ENCODE measurements around a stretch of chr2.

DNA sequence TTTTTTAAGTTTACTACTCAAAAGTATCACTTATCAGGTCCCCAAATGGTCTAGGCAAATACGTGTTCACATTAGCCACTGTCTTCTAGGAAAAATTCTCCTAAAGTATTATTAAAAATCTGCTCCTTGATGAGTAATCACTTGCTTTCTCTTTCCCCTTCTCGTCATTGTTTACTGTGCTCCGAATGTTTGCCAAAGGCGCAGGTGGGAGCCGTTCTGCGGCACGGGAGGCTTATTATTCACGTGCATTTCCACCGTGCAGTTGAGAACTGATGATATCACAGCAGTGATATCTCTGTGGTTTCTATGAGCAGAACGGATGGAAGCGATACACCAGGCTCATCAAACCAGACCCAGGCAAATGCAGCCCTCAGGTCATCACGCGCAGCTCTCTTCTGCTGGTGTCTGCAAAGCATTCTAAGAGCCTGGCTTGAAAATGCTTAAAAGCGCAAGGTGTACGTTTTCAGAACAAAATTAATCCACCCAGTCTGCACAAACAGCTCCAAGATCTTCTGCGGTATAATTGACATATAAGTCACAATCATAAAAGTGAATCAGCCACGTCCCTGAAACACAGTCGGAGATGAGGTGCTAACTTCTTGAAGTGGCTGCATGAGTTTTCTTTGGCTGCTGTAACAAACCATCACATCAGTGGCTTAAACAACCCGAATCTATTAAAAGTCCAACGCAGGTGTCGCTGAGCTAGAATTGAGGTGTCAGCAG, 32.8 kb downstream of the ARL4C start:
- PRO-cap, 2 experiments, result no peak in any of the 2 experiments
- RAMPAGE, long total RNA, 5 experiments, result no peak in any of the 5 experiments

DNA sequence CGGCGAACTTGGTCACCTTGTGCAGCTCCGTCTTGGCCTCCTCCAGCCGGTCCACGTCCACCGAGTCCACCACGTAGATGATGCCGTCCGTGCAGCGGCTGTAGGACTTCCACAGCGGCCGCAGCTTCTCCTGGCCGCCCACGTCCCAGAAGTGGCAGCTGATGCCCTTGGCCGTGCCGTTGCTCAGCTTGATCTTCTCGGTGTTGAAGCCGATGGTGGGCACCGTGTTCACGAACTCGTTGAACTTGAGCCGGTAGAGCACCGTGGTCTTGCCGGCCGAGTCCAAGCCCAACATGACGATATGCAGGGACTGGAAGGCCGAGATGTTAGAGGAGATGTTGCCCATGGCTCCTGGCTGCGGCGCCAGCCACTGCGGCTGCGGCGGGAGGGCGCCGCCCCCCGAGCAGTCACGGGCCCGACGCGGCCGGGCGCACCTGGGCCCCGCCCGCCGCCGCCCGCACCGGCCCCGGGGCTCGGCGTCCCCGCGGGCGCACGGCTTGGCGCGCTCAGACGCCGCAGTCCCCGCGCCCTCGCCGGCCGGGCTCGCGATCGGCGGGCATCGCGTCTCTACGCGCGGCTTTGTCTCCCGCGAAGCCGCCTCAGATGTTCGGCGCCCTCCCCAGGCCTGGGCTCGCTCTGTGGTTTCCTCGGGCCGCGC, 511 bp downstream of the ARL4C start:
- PRO-cap, 2 experiments, result peak in 1 of 2 experiments; most common plus-strand start position 509 of the sequence (in 1); most common minus-strand start position 380 of the sequence (in 1)
- RAMPAGE, long total RNA, 5 experiments, result start-site peak on the minus strand in 2 of 5 experiments, centred at positions 284 to 325 of the sequence, 8 to 16 reads per replicate

DNA sequence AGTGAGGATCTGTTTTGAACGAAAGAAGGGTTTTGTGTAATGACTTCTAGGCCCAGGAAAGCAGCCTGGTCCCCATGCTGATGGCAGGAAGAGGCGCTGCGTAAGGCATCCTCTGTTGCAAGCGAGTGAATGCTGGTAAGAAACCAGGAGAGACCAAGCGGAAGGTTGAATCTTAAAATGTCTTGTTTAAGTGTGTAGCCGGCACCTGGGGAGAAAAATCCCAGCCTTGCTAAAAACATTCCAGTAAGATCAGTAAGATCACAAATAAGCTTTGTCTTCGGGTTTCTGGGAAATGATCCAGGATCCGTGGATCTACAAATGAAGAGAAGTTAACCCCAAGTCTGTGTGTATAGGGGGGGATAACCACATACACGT, 135.6 kb upstream of the ARL4C start:
- PRO-cap, 2 experiments, result no peak in any of the 2 experiments
- RAMPAGE, long total RNA, 5 experiments, result no peak in any of the 5 experiments

GRCh38 chr2:234772786-234773161, 179.0 kb upstream of the SH3BP4 start:
- PRO-cap, 2 experiments, result no peak in any of the 2 experiments
- RAMPAGE, long total RNA, 5 experiments, result no peak in any of the 5 experiments

GRCh38 chr2:234880656-234881184, 71.1 kb upstream of the SH3BP4 start:
- PRO-cap, 2 experiments, result no peak in any of the 2 experiments
- RAMPAGE, long total RNA, 5 experiments, result no peak in any of the 5 experiments

DNA sequence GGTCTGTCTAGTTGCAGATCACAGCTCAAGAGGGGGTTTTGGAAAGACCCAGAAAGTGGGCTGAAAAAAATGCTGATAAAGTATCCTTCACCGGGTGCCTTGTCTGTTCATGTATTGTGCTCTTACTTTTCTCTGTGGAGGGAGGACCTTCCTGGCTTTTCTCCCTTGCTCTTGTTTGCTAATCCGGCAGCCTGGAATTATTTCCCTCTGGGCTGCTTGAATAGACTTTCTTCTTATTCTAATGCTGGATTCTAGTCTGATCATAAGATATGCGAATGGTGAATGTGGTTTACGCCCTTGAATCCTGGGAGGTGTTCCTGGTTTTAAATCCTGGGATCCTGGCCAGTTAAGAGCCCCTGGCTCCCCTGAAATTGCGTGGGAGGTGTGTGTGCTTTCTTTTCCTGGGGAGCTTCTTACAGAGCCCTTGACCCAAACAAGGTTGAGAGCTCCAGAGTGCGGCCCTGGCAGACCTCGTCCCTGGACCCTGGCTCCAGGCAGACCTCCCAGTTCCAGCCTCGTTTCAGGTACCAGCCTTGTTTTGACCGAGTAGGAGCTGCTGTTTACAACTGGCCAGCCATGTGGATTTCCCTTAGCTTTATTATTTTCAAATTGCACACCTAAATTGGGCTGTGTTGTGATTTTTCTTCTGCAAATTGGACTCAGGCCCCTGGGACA, 2.7 kb downstream of the SH3BP4 start:
- PRO-cap, 2 experiments, result peak in 1 of 2 experiments; most common plus-strand start position 464 of the sequence (in 1); most common minus-strand start position 299 of the sequence (in 1)
- RAMPAGE, long total RNA, 5 experiments, result no peak in any of the 5 experiments

- PRO-cap, 2 experiments, result no peak in any of the 2 experiments
- RAMPAGE, long total RNA, 5 experiments, result no peak in any of the 5 experiments
Observed at GRCh38 chr2:234994125-234995112, 42.6 kb downstream of the SH3BP4 start.

DNA sequence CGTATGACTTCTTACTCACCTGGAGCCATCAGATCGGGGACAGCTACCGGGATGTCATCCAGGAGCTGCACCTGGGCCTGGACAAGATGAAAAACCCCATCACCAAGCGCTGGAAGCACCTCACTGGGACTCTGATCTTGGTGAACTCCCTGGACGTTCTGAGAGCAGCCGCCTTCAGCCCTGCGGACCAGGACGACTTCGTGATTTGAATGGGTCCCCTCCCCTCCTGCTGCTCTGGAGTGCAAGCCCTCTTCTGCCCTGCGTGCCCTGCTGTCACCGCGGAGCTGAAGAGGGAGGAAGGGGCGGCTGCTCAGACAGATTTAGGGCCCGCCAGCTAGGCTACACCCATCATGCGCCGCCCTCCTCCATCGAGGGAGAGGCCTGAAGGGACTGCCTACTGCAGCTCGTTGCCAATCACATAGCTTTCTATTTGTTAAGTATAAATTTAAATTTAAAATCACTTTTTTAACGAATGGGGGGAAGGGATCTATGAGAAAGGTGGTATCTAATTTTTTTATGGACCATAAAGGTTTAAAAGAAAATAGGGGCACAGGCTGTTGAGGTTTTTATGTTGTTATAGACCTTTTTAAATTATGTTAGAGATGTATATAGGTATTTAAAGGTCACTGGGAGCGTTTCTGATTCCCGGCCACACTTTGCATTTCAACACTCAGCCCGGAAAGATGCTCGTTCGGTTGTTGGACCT, 101.9 kb downstream of the SH3BP4 start:
- PRO-cap, 2 experiments, result no peak in any of the 2 experiments
- RAMPAGE, long total RNA, 5 experiments, result no peak in any of the 5 experiments

DNA sequence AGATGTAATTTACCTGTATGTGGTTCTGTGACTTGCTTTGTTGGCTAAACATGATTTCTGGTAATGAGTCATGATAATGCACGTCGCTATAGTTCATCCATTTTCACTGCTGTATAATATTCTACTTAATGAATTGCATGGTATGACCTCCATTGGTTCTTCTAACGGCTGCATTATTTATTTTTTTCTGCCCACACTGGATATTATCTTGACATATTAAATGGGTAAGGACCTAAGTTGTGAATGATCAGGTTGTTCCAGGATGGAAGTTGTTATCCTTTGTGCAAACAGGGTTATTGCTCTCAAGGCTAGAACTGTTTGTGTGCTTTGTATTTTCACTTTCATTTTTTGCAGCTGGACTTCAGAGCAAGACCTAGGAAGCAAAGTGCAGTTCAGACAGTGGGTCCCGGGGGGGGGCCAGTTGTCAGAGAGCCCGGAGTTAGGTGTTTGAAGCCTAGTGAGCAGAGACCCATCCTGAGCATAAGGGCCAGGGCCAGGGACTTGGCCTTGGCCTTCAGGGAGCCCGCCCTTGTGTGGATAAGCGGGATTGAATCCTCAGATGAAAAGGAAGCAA, 48.1 kb downstream of the AGAP1 start:
- PRO-cap, 2 experiments, result no peak in any of the 2 experiments
- RAMPAGE, long total RNA, 5 experiments, result no peak in any of the 5 experiments

DNA sequence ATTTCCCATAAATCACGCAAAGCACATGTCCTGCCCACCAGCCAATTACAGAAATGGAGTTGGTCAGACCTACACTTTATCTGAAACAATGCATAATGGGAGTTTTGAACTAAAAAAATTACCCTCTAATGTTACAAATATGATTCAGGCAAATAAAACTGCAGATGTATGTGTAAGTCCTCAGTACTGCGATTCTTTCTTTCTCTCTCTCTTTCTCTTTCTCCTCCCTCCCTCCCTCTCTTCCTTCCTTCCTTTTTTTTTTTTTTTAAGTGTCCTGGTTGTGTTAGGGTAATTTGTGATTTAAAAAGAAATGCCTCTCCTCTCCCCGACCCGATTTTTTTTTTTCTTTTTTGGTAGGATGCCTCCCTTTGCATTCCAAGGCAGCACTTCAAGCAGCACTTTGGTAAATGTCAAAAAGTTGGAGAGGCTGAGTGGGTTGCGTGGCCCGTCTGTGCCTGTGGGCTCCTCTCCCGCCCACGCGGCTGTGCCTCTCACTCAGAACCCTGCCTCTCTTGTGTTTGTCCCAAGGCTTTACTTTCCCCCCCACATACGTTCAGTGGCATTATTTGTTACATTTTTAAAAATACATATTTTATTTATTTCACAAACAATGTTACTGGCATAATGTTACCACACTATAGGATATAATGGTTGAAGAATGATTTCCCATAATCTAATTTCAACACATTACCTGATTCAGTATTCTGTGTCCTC, 147.4 kb downstream of the AGAP1 start:
- PRO-cap, 2 experiments, result no peak in any of the 2 experiments
- RAMPAGE, long total RNA, 5 experiments, result no peak in any of the 5 experiments

DNA sequence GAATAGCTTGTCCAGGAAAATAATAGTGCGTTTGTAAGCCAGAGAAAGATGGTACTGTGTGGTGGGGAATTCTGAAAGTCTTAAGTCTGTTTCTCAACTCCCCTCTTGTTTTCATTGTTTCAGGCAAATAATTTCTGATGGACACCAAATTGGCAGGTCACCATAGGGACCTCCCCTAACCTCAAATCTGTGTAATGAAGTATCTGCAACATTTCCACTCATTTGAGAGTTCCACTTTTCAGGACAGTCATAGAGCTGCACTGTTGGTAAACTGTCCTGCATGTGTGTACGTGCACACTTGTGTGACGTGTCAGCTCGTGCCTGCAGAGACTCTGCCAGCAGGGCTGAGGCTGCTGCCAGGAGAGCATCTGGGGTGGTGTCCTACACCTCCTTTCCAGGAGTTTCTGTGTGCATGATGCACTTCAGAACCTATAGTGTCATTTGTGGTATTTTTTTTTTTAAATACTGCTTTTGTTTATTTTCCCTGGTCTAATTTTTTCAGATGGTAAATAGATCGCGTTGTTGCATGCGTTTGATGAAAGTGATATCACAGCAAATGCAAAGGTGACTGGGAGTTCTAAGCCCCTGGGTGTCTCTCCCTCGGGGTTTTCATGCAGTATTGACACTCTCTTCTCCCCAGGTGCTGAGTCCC, 195.8 kb downstream of the AGAP1 start:
- PRO-cap, 2 experiments, result no peak in any of the 2 experiments
- RAMPAGE, long total RNA, 5 experiments, result no peak in any of the 5 experiments

GRCh38 chr2:235787517-235788017, 293.7 kb downstream of the AGAP1 start:
- PRO-cap, 2 experiments, result no peak in any of the 2 experiments
- RAMPAGE, long total RNA, 5 experiments, result no peak in any of the 5 experiments

DNA sequence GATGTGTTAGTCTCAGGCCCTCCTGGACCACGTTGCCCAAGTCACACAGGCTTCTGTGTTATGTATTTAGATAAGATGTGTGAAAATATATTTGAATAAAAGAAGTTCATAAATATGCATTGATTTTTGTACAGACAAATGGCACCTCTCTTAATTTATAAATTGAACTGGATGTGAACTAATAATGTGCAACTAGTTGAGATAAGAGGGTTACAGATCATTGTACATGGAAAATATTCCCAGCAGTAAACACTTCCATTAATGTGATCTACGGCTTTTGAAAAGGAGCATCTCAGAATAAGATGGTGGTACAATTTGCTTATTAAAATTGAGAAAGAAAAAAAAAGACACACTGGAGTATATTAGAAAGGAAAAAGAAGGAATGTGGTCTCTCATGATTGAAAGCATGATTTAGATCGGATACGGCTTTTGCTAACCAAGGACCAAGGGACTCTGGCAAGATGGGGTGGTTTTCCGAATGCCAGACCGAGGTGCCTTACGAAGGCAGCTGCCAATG, 43.0 kb downstream of the GBX2 start:
- PRO-cap, 2 experiments, result no peak in any of the 2 experiments
- RAMPAGE, long total RNA, 5 experiments, result no peak in any of the 5 experiments

GRCh38 chr2:236338595-236339209, 74.5 kb upstream of the ASB18 start:
- PRO-cap, 2 experiments, result peak in 1 of 2 experiments; most common plus-strand start chr2:236339051 (in 1)
- RAMPAGE, long total RNA, 5 experiments, result no peak in any of the 5 experiments

GRCh38 chr2:236536770-236537401, 29.6 kb upstream of the IQCA1 start:
- PRO-cap, 2 experiments, result no peak in any of the 2 experiments
- RAMPAGE, long total RNA, 5 experiments, result no peak in any of the 5 experiments

DNA sequence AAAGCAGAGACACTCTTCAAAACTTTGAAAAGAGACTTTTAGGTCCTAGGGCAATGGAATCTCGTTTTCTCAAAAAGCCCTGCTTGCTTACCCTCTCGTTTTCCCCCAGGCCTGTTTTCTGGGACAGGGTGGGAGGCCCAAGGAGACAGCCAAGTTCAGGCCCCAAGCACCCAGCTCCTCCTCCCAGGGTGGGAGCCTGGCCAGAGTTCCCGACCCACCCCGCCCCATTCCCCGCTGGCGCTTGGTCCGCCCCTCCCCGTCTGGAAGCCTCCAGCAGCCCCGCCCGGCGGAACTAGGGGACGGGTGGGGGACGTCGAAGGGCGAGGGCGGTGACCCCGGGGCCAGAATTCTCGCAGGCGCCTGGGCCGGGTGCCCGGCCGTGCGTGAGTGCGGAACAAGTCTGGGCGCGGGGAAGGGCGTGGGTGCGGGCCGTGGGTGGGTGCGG, 2.1 kb upstream of the ACKR3 start:
- PRO-cap, 2 experiments, result peak in 1 of 2 experiments; most common plus-strand start position 344 of the sequence (in 1); most common minus-strand start position 177 of the sequence (in 1)
- RAMPAGE, long total RNA, 5 experiments, result start-site peak on the plus strand in 3 of 5 experiments, centred at positions 284 to 323 of the sequence, 54 to 134 reads per replicate

DNA sequence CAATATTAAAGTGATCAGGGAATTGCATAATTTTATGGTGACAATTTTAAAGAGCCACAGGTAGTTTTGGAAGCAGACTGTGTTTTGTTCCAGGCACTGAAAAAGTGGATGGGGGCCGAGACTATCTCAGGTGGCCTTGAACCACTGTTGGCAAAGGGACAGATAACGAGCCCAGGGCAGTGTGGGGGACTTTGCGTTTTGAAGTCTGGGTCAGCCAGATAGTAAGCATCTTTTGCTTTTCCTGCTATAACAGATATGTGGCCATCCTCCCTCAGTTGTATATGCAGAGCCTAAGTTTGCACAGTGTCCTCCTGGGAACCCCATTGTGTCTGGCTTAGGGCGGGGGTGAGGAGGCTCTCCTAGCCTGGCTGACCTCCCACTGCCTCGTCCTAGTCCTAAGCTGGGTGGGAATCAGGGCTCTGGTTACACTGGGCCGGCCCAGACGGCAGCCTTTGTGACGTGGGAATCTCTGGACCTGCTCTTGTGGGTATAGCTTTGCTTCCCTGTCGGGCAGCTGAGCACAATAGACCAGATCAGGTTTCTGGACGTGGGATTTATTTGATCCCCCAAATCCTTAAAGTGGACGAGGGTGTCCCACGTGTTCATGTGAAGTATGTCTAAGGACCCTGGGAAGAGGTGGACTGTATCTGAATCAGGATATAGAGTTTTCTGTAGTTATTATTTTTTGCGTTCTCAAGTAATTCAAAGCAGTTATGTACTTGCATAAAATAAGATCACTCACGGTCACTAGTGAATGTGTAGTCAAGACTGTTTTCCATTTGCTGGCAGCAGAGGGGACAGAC, 2.8 kb downstream of the ACKR3 start:
- PRO-cap, 2 experiments, result peak in 1 of 2 experiments; most common plus-strand start position 521 of the sequence (in 1); most common minus-strand start position 381 of the sequence (in 1)
- RAMPAGE, long total RNA, 5 experiments, result no peak in any of the 5 experiments

DNA sequence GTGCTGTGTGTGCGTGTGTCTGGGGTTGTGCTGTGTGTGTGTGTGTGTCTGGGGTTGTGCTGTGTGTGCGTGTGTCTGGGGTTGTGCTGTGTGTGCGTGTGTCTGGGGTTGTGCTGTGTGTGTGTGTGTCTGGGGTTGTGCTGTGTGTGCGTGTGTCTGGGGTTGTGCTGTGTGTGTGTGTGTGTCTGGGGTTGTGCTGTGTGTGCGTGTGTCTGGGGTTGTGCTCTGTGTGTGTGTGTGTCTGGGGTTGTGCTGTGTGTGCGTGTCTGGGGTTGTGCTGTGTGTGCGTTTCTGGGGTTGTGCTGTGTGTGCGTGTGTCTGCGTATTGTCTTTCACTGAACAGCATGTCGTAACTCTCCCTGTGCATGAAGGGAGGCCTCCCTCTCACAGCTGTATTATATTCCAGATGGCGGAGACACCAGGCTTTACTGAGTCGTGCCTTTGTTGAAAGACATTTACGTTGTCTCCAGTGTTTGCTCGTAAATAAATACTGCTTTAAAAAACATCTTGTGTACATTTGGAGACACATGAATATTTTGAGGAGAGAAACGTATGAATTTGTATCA, 5.8 kb downstream of the ACKR3 start:
- PRO-cap, 2 experiments, result no peak in any of the 2 experiments
- RAMPAGE, long total RNA, 5 experiments, result no peak in any of the 5 experiments

GRCh38 chr2:236642287-236643434, 73.0 kb downstream of the ACKR3 start:
- PRO-cap, 2 experiments, result peak in 2 of 2 experiments; most common plus-strand start chr2:236642914 (in 2); most common minus-strand start chr2:236642805 (in 1)
- RAMPAGE, long total RNA, 5 experiments, result no peak in any of the 5 experiments

DNA sequence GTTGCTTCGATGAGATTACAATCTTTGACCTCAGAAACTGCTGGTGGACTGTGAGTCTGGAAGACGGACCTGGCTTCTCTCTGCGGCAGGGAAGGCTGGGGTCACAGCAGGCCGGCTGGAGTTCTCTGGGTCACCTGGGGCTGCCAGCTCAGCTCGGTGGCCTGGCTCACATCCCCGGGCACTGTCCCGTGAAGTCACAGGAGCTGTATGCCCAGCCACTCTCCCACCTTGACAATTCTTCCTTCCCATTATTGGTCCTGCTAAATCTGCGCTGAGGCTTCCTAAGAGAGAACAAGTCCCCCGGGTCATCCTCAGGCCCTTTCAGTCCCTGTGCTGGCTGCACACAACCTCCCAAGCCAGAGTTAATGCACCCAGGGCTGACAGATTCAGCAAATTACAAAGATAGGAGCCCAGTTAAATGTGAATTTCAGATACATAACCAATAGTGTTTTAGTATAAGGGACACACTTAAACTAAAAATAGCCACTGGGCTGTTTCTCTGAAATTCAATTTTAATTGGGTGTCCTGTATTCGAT, 160.9 kb downstream of the ACKR3 start:
- PRO-cap, 2 experiments, result no peak in any of the 2 experiments
- RAMPAGE, long total RNA, 5 experiments, result no peak in any of the 5 experiments